Lower leg skin (tissue), 2 donors: ENCODE measurements around the genes KCNS1 and SLC35C2.

DNA sequence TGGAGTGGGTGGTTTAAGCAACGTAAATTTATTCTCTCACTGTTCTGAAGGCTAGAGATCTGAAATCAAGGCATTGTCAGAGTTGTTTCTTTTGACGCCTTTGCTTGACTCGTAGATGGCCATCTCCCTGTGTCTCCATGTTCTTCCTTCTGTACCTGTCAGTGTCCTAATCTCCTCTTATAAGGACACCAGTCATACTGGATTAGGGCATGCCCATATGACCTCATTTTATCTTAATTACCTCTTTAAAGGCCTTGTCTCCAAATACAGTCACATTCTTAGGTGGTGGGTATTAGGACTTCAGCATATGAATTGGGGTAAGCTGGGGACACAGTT, 2.5 kb downstream of the STK4 start:
- PRO-cap, result no peak
- RAMPAGE, long total RNA, 2 experiments, result no peak in any of the 2 experiments

- PRO-cap, result no peak
- RAMPAGE, long total RNA, 2 experiments, result no peak in any of the 2 experiments
Observed at GRCh38 chr20:44979064-44979263, 12.7 kb downstream of the STK4 start.

GRCh38 chr20:45000830-45001470, 34.6 kb downstream of the STK4 start:
- PRO-cap, result no peak
- RAMPAGE, long total RNA, 2 experiments, result no peak in any of the 2 experiments

- PRO-cap, result no peak
- RAMPAGE, long total RNA, 2 experiments, result no peak in any of the 2 experiments
Observed at GRCh38 chr20:45053086-45053448, 47.9 kb downstream of the KCNS1 start.

DNA sequence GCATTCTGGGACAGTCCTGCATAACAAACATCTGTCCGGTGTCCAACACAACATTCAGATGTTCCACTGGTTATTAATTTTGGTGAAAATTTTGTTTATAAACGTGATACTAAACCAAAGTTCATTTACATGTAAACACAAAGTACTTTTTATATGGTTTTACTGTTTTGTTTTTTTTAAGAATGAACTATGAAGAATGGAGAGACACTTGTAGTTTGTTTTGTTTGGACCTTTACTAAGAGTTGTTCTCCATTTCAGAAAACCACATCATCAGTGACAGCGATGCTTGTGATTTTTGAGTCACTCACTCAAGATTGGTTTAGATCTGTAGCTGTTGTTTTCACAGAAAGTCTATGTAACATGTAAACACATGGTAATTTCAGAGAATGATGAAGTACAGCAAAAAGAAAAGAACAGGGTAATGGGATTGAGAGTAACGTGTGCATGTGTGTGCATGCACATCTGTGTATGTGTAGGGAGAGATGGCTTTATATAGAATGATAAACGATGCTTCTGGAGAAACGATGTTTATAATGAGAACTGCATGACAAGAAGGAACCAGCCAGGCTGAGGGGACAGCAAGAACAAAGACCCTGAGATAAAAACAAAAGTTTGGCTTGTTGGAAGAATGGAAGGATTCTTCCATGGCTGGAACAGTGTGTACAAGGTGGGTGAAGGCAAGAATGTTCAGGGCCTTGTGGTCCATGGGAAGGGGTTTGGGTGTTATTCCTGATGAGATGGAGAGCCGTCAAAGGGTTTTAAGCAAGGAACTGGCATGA, 19.6 kb downstream of the KCNS1 start:
- PRO-cap, result no peak
- RAMPAGE, long total RNA, 2 experiments, result start-site peak on the plus strand in 1 of 2 experiments, centred at position 233 of the sequence, 5 reads per replicate

GRCh38 chr20:45100924-45101272, at the start of gene KCNS1:
KCNS1 (minus strand) TSS chr20:45101127.
- PRO-cap, result no peak
- RAMPAGE, long total RNA, 2 experiments, result no peak in any of the 2 experiments

GRCh38 chr20:45326301-45326782, 18.2 kb upstream of the MATN4 start:
- PRO-cap, result no peak
- RAMPAGE, long total RNA, 2 experiments, result start-site peak on the minus strand in 1 of 2 experiments, at chr20:45326560-45326728 at its widest, 188 reads per replicate

GRCh38 chr20:45359772-45360229, 3.2 kb upstream of the SYS1 start:
- PRO-cap, result no peak
- RAMPAGE, long total RNA, 2 experiments, result no peak in any of the 2 experiments

DNA sequence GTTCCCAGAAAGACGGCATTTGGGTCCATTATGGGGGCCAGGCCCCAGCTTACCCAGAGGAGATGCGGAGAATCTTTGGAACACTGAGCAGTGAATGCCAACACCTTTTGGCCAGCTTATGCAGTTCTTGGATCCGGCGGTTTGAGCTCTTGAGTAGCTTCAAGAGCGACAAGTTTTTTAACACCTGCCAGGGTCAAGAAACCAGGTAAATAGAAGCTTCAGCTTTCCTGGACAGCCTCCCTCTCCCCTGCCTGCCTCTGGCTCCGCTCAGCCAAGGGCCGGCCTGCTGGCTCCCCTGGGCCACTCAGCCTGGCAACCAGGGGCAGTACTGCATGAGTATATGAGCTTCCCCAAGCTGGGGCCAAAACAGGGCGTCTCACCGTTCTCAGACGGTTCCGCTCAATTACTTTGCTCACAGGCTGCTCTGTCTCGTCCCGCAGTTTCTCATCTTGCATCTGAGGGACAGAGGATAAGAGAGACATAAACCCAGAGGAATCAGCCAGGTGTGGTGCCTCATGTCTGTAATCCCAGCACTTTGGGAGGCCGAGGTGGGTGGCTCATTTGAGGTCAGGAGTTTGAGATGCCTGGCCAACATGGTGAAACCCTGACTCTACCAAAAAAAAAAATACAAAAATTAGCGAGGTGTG, 843 bp downstream of the TP53TG5 start:
- PRO-cap, result no peak
- RAMPAGE, long total RNA, 2 experiments, result no peak in any of the 2 experiments

GRCh38 chr20:45425539-45426381, 9.8 kb downstream of the PIGT start:
- PRO-cap, result no peak
- RAMPAGE, long total RNA, 2 experiments, result no peak in any of the 2 experiments

DNA sequence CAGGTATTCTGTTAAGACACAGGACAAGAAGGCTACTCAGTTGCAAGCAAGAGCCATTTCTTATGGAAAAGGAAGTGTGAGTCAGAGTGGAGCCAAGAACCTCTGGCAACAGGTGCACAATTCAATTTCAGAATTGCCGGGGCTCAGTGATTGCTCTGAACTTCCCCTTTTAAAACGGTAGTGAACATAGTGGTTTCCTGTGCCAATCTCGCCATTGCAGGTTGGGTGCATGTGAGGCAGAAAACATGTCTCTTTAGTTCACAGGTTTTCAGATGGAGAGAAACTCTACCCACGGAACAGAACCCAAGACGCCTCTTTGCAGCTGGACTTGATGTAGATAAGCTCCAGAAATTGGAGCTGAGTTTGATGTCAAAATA, 16.4 kb downstream of the PIGT start:
- PRO-cap, result no peak
- RAMPAGE, long total RNA, 2 experiments, result no peak in any of the 2 experiments

DNA sequence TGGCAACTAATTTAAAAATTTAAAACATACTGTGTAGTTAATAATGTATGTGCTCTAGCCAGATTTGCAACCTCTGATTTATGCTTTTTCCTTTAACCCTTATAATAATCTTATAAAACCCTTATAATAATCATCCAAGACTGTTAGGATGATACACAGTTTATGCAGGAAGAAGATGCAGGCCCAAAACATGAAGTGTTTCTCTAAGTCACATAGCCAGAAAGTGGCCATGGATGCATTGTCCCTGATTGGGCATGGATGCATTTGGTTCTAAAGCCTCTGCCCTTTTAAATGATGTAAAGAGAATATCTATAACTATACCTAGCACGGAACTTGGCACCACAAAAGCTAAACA, 2.1 kb upstream of the WFDC2 start:
- PRO-cap, result no peak
- RAMPAGE, long total RNA, 2 experiments, result no peak in any of the 2 experiments

DNA sequence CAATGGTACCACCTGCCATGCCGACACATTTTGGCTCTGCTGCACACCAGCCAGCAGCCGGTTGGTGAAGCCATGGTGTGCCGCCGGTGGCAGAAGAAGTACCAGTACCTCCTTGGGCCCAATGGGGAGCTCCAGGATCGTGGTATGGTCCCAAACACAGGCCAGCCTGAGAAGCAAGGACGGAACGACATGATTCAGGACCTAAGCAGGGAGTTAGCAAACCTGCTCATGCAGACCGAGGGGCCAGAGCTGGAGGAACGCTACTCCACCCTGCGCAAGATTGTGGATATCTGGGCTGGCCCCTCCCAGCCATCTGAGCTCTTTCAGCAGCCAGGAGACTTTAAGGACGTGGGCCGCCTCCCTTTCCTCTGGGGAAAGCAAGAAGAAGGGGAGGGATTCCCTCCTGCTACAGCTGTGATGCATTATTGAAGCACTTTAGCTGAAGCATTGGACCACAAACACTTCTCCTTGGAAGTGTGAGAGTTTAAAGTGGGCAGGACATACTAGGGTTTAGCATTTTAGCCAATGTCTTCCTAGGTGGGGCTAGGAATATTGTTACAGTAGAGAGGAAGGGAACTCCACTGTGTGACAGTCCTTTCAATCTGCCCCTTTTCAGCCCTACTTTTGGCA, 2.7 kb upstream of the ZSWIM1 start:
- PRO-cap, result no peak
- RAMPAGE, long total RNA, 2 experiments, result no peak in any of the 2 experiments

DNA sequence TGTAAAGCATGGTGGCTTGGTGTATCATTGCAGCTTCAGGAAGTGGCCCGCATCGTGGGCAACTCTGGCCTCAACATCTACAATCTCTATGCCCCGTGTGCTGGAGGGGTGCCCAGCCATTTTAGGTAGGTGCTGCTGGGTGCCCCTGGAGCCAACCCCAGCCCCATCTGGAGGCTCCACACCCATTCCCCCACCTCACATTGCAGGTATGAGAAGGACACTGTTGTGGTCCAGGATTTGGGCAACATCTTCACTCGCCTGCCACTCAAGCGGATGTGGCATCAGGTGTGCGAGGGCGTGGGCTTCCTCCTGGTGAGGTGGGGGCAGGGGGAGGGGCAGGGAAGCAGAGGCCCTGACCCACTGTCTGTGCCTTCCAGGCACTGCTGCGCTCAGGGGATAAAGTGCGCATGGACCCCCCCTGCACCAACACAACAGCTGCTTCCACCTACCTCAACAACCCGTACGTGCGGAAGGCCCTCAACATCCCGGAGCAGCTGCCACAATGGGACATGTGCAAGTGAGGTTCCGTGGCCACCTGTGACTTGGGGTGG, 3.6 kb downstream of the CTSA start:
- PRO-cap, result no peak
- RAMPAGE, long total RNA, 2 experiments, result no peak in any of the 2 experiments

DNA sequence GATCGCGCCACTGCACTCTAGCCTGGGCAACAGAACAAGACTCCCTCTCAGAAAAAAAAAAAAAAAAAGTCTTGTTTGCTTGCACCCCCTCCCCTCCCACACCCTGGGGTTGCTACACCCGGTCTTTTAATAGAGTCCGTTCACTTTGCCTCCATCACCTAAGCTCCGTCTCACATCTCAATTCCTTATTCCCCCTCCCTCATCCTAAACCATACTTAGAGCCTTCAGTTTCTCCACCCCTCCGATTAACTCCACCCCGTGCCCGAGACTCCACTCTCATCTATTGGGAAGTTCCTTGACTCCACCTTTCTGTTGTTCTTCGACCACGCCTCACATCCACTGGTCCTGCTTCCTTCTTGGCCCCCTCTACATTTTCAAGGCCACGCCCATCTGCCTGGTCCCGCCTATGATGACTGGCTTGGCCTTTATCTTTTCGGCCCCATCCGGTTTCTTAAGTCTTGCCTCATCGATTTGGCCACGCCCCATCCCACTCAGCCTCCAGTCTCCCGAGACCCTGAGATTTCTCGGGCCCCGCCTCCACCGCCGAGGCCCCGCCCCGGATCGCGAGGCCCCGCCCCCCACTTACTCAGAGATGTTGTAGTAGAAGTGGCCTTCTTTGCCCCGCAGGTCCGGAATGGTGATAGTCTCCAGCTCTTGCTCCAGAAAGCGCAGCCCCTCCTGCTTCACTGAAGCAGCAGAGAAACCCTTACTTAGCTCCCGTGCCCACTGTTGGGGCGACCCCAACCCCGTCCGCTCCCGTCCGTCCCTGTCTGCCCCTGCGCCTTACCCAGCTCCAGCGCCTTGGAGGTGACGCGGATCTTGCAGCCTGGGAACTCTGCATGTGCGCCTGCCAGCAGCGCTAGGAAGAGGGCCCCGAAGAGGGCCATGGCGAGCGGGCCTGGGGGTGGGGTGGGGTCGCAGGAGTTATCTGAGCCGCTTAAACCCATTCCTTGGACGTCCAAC, 1.1 kb downstream of the PLTP start:
- PRO-cap, result bidirectional peak, plus-strand start at position 619 of the sequence, minus-strand start at position 341 of the sequence
- RAMPAGE, long total RNA, 2 experiments, result no peak in any of the 2 experiments

- PRO-cap, result no peak
- RAMPAGE, long total RNA, 2 experiments, result no peak in any of the 2 experiments
Observed at GRCh38 chr20:46072317-46073268, 17.2 kb downstream of the NCOA5 start.

DNA sequence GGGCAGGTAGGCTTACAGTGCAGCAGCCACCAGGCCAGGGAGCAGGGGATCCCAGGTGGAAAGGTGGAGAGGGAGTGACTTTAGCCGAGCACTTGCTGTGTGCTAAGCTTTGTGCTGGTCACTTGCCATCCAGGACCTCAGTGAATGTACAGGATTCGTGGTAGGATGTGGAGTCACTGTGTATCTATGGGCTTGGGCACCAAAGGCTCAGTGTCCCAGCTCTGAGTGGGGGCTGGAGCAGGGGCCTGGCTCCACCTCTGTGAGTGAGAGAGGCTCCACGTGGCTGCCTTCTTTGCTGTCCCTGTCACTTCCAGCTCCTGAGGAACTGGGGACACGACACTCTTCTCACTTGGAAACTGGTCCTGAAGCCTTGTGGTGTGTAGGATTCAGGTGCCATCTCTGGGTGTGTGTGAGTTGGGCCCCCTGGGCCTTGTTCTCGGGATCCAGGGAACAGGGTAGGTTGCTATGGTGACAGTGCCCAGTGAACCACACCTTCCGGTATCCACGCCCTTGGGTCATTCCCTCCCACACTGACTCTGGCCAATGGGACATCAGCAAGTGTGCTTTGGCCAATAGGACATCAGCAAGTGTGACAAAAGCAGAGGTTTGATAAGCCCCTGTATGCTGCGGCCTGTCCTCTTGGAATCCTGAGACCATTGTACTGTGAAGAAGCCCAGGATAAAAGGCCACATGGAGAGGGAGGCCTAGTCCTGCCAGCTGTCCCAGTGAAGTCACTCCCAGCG, 87.7 kb downstream of the CDH22 start:
- PRO-cap, result no peak
- RAMPAGE, long total RNA, 2 experiments, result no peak in any of the 2 experiments

DNA sequence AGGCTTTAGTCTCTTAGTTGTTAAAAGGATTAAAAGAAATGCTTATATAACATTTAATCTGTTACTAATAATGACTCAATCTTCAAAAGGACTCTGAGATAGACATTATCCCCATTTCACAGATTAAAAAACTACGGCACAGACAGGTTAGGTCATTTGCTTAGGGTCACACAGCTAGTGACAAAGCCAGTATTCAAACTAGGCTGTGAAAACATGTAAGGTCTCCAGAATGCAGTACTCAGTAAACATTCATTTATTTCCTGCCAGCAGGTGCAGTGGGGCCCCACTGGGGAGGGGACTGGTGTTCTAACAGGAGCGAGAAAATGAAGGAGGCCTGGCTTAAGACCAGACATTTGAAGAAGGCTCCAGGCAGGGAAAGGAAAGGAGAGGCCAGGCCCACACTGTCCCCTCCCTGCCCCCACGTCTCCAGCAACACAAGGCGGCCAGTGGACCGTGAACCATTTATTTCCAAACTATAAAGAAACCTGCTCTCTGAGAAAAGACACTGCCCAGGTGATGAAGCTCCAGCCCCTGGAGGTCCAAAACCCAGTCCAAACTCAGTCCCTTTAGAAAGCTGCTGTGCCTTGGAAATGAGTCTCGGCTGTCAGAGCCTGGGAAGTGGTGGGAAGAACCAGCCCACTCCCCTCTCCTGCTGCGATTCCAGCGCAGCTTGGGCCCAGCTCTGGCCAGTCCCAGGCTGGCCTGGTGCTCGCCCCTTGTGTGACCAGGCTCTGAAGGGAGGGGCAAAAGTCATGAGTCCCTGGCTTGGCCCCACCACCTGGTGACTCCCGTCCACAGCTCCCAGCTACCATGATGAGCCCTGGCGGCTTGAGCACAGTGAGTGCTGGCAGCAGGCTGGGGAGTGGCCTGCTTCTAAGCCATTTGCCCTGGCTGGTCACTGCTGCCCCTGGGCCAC, 14.5 kb downstream of the SLC35C2 start:
- PRO-cap, result no peak
- RAMPAGE, long total RNA, 2 experiments, result no peak in any of the 2 experiments

DNA sequence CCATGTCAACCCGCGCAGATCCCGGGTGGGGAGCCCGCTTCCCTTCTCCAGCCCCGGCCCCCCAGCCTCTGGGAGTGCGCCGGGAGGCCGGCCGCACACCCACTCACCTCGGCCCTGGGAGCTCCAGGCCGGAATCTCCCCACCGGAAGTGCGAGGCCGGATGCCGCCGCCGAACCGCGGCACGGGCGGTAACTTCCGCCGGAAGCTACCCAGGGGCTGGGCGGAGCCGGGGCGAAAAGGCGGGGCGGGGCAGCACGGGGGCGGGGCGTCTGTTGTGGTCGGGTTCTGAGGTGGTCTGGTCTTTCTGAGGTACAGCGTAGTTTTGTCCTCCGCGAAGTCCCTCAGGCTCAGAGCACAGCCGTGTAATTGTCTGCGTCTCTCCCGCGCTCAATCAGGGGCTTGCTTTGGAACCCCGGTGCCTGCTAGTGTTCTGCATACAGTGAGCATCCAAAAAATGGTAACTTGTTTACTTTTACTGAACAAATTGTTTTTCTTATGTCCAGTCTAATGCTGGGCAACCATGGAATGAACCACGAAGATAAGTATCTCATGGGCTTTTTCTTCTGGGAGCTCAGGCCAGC, at the start of gene SLC35C2:
Gene SLC35C2 (minus strand): TSS at position 162 of the 581 bp plus-strand sequence.
- PRO-cap, result bidirectional peak, plus-strand start at position 281 of the sequence, minus-strand start at position 135 of the sequence
- RAMPAGE, long total RNA, 2 experiments, result start-site peak on the minus strand in 2 of 2 experiments, centred at positions 136 to 145 of the sequence, 40 to 198 reads per replicate

GRCh38 chr20:46989945-46990217, 95.2 kb downstream of the EYA2 start:
- PRO-cap, result no peak
- RAMPAGE, long total RNA, 2 experiments, result no peak in any of the 2 experiments